Diencephalon (tissue), 2 donors: ENCODE data around the genes ZNF396 and RIT2.

- RAMPAGE, long total RNA = start-site peak on the minus strand at chr18:35377317-35377340, 22 and 39 reads in 2 replicates
Observed at GRCh38 chr18:35376703-35377625, at the start of gene ZNF396. Gene ZNF396, minus strand, starts transcription at chr18:35377337.

DNA sequence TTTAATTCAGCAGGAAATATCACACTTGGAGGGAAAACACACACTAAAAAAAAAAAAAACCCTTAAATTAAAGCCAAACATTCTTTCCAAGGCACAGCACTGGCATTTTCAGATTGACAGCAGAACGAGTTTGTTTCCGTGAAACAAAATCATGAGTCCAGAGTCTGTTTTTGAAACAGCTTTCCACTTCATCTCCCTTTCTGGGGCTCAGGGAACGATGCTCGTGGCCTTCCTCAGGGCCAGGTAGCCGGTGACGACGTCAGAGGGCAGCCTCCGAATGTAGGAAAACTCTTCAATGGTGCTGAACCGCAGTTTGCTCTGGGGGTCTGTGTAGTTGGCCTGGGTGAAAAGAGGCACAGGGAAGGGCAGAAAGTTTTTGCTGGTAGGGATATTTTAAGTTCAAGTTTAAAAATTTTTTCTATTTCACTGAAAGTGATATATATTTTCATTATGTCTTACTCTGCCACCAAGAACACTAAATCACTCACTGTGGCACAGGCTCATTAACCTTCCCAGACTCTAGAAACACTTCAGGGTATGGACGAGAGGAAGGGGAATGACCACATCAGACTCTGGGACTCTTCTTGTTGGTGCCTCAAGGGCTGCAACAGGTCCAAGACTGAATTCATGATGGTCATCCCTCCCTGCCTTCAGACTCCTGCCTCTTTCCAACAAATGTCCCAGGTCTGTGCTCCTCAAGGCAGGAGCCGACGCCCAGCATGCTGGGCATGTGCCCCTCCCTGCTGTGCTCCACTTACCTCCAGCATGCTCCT lies 29.2 kb downstream of the INO80C start:
- RAMPAGE, long total RNA = no peak

DNA sequence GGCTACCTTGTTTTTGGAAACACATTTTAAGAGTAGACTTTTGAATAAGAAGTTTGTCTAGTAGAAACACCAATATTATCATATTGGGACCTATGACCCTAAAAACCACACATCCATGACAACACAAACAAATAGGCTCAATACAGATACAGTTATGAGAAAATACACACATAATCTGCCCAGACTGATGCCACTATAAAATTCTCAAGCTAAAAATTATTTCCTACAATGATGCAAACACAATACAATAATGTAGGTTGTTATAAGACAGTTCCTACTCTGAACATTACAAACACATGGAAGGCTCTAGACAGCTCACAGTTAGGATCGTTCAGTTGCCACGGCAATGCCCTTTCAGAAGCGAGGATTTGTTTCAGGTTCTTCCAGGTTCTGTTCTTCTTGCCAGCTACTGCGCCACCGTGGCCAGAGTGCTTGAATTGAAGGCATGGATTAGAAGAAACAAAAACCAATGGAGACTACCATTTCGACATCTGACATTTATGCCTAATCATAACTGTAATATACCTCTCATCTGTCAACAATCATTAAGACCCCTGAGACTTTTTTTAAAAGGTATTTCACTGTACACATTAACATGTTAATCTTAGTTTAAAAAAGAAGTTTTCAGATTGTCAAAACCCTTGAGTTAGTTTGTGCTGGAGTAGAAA lies 18.6 kb downstream of the INO80C start:
- RAMPAGE, long total RNA = no peak

DNA sequence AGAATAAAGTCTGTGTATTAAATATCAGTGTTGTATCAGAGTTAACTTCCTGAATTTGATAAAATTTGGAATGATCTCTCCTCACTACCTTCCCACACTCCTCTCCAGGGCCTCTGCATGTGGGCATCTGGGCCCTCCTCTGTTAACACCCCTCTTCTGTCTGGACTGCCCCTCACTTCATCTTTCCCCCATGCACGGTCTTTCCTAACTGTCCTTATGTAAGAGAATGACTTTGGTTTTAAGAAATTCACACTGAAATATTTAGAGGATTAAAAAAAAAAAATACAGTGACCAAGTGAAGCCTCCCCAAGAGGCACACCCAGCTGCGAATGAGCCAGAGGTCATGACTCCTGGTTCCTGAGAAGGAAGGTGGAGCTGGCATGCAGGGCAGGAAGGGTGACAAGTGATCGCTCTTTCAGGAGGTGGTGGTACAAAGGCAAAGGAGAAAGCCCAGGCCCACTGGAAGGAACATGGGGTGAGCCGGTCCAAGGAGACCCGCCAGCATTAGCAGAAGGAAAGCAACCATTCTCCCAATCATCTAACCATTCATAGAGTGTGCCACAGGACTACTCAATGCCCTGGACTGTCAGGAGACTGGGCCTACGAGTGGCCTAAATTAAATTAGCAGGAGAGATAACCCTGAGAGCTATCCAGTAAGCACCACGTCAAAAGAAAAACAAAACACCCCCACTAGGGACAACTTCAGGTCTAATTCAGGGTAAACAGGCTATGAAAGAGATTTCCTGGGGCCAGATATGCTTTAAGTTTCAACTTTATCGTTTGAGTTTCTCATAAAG lies 7.8 kb downstream of the INO80C start:
- RAMPAGE, long total RNA = no peak

- RAMPAGE, long total RNA = no peak
Observed at GRCh38 chr18:35689015-35689330, 107.4 kb downstream of the GALNT1 start.

- RAMPAGE, long total RNA = no peak
Observed at GRCh38 chr18:35771532-35771926, 190.0 kb downstream of the GALNT1 start.

DNA sequence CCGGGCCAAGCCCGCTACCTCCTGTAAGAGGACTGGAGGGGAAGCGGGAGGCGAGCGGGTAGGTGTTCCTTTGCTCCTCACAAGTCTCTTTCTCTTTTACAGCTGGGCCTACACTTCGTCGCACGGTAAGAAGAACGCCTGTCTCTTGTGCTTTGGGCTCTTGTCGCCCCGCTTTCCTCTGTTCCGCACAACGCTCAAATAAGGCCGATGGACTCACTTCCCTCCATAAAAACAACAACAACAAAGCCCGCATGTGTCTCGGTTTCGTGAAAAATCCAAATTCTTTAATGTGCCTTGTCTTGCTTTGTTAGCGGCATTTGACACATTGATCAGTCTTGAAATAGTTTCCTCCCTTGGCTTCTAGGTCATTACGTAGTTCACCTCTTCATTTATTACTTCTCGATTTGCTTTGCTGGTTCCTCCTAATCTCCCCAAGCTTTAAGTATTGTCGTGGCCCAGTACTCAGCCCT lies 339 bp downstream of the C18orf21 start:
- RAMPAGE, long total RNA = no peak

GRCh38 chr18:36130849-36131182 lies 1.1 kb downstream of the ELP2 start:
- RAMPAGE, long total RNA = no peak

GRCh38 chr18:36176558-36177378 lies 10.5 kb upstream of the MOCOS start:
- RAMPAGE, long total RNA = no peak

- RAMPAGE, long total RNA = no peak
Observed at GRCh38 chr18:36187611-36188660, 639 bp downstream of the MOCOS start.

DNA sequence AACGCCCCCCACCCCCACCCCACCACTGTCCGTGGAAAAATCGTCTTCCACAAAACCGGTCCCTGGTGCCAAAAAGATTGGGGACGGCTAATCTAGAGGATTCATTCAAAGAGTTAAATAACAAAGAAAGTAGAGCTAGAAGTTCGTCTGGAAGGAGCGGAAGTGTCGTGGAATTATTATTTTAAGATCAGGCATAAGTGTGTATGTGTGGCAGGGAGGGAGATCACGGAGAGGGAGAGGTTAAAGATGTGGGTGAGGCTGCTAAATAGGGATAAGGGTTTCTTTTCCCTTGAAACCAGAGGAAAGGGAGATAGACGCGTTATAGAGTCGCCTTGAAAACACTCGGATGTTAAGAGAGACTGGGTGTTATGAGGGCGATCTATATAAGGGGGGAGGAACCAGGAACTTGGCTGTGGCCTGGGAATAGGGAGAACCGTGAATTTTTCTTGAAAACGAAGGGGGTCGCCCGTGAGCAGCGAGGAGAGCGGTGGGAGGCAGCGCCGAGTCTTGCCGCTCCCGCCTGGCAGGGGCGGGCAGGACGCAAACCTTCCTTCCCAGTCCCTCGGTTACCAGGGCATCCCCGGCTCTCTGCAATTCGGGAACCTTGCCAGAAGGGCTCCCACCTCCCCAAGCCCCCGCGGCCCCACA lies 1.1 kb upstream of the FHOD3 start:
- RAMPAGE, long total RNA = no peak

DNA sequence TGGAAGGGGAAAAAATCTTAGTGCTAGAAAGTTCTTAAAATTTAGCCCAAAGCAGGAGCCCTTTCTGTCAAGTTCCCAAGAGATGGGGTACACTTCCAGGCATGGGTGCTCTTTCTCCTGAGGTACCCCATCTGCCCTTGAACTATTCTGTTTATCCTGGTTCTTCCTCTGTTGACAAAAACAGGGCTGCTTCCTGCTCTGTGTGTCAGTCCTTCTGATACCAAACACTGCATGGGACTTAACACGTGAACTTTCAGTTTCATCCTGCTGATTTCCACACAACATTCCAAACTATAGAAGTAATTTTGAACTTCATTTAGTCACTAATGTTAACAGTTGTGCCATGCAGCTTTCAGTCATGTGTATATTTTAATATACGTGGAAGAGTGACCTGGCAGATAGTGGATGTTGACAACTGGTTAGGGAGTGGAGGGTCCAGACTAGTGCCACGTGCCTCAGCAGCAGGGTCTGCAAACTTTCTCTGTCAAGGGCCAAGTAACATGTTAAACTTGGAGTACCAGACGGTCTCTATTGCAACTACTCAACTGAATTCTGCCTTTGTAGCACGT lies 200.0 kb downstream of the TPGS2 start:
- RAMPAGE, long total RNA = no peak

- RAMPAGE, long total RNA = no peak
Observed at GRCh38 chr18:36814750-36815494, 13.9 kb downstream of the TPGS2 start.

- RAMPAGE, long total RNA = no peak
Observed at GRCh38 chr18:37450431-37450809, 115.2 kb downstream of the CELF4 start.

DNA sequence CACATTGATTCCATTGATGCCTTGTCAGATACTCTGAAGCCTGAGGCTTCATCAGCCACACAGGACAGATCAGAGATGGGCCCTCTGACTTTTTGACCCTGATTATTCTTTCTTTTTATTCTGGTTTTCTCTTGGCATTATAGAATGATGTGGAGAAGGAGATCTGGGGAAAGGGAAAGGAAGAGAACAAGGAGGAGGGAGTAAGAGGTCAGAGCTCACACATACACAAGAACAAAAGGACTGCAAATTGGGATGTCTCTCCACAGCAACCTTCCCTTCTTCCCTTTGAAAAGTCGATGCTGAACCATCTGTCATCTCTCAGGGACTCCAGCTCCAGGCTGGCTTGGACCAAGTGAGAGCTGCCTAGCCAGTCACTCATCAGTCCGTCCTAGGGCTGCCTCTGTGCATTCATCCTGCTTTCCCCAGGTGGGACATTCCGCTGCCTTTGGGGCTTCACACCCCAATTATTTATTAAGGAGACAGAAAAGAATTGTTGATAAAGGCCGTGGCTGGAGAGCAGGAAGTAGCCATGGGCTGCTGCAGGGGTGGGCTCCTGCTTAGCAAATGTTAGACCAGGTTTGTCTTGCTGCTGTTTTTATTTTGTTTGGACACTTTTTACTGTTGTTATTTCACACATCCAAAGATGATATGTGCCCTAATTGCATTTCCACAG lies 153.0 kb downstream of the PIK3C3 start:
- RAMPAGE, long total RNA = no peak

- RAMPAGE, long total RNA = no peak
Observed at GRCh38 chr18:42165294-42165493, 210.2 kb downstream of the PIK3C3 start.

DNA sequence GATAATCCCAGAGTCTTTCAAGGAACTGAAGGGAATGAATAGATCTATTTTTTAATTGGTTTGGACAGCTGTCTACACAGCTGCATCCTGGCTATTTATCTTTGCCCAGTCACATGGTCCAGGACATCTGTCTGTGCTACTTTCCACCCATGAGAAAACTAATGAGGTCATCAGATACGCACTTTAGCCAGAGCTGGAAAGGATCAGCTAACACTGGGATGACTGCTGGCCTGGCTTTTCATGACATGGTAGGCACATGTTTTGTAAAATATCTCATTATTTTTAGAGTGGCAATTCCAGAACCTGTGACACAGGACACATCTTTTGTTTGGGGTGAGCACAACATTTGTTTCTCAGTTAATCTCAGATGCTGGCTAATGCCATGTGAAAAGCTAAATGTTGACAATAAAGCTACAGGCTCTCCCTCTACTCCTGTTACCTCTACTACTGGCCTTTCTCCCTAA lies 500.8 kb downstream of the RIT2 start:
- RAMPAGE, long total RNA = no peak

DNA sequence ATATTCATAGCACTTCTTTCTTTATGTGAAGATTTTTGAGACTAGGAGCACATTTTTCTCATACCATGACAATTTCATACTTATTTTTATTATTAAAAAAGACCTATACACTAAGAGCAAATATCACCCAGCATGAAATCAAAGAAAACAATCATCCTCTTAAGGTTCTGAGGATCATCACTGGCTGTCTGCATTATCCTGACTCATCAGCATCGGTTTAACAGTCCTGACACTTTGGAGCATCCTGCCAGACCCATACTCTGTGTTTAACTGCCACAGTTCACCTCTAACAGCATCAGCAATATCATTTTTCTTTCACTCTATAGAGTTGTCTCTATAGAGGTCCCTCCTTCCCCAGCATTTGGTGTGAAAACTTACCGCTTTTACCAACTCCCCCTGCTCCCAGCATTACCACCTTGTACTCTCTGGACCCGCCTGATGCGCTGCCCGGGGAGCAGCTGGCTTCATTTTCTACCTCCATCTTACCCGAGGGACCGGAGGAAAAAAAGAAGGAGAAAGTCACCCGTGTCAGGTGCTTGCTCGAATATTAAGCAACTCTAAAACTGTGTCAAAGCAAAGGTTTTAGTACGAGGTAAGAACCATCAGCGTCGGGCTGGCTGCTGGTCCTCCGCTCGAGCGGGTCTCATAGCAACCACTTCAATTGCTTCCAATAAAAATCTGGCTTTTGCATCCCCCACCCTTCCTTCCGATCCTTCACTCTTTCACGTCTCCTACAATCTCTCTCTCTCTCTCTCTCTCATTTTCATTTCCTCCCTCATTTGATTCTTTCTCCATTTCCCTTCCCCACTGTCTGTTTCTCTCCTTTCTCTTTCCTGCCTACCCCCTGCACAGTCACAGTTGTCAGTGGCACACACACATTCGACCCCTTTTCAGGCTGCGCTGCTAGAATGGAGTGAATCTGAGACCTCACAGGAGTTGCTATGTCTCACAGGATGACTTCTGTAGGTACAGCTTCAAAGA lies at the start of gene RIT2:
Gene RIT2 (minus strand): TSS at position 647 of the 981 bp plus-strand sequence.
- RAMPAGE, long total RNA = no peak

DNA sequence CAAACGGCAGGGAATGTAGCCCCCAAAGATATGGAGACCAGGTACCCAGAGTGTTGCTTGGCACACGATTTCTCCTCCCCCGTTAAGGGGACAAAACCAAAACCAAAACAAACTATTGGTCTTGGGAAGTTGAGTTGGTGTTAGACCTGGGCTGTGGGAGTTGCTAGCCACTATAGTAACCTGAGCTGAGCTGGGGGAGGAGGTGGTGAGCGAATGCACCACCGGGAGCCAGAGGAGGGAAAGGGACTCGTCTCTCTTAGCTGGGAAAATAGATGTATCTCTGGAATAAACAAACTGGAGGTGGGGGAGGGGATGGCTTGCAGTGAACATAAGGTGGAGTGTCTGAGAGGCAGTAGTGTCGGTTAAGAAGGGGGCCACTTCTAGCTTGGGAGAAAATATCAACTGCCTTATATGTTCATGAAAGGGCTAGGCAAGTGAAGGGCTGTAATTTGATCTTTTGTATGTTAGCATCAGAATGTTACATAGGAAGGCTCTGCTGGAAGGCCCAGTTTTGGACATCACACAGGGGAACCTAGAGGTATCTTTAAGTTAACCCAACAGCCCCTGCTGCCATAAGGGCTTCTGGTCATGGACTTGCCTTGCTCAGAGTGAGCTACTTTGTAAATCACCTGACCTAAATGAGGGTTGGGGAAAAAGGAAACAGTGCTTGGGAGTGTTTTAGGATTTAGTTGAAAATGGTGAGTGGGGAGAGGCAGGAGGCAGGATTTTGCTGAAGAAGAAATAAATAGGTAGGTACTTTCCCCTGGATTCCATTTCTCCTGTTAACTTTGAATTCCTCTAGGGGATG lies 2.2 kb downstream of the SETBP1 start:
- RAMPAGE, long total RNA = no peak

DNA sequence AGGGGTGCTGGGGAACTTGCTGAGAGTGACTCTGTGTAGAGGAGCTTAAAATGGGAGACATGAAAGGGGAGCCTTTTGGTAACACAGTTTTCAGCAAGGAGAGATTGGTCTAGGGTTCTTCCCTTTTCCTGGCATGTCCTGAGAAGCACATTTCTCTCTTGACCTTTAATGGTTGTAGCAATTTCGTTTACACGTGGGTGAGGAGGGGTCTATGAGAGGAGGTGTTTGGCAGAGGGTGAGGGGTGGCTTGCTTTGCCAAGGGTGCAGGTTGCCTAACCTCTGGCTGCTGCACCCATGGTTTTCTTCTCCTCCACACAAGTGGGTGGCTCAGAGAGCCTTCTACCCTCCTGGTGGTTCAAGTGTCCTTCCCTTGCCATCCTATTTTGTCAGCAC lies 27.1 kb downstream of the SETBP1 start:
- RAMPAGE, long total RNA = no peak